Trachea (tissue), 1 donor: ENCODE measurements around the gene TNFSF13B.

- PRO-cap = no peak
Observed at GRCh38 chr13:102900104-102900546, 54.3 kb downstream of the ERCC5 start.

GRCh38 chr13:103350805-103351583 lies 284.8 kb upstream of the SLC10A2 start:
- PRO-cap = no peak

- PRO-cap = no peak
Observed at GRCh38 chr13:103523741-103524258, 457.6 kb upstream of the SLC10A2 start.

DNA sequence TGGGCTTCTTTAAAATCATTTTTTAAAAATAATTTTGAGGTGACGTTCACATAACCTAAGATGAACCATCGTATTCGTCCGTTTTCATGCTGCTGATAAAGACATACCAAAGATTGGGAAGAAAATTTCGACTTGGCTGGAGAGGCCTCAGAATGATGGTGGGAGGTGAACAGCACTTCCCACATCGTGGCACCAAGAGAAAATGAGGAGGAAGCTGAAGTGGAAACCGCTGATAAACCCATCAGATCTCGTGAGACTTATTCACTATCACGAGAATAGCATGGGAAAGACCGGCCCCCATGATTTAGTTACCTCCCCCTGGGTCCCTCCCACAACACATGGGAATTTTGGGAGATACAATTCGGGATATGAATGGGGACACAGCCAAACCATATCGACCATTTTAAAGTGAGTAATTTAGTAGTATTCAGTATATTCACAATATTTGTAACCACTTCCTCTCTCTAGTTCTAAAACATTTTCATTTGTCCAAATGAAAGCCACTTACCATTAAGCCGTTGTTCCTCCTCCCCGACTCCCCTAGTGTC lies 241.1 kb upstream of the DAOA start:
- PRO-cap = no peak

DNA sequence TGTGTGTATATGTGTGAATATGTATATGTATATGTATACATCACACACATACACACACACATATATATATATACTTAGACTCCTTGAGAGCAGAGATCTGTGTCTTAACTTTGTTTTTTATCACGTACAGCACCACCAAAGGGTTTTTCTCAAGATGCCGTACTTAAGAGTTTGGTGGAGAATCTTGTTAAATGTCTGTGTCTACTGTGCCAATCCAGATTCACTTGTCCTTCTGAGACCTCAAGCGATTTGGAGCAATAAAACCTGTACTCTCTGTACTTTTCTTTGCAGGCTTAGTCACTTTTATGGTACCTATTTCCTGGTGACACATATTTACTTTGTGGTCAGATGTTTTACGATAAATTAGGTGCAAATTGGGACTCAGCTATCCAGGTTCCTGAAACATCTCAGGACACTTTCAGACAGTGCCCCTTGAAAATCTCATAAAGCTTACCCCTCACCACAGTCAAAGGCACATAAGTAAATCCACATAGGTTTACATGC lies 438.9 kb downstream of the EFNB2 start:
- PRO-cap = no peak

DNA sequence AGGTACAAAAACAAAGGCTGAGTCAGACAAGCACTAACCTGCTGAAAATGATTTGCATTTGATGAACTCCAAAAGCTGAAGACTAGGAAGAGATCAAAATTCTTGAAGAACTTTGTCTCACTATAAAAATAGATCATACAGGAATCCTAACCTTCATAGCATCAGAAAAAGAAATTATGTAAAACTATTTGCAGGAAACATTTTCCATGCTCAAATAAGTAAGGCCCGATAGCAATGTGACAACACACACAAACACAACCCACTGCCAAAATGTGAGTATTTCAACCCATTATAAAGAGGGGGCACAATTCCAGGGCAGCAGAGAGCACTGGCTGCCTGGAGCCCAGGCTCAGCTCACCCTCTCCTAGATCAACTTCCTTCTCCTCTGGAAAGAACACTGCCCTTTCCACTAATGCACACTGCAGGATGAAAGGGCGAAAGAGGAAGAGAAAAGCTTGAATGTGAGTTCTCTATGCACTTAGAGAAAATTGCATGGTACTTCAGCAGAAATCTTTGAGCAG lies 381.3 kb downstream of the EFNB2 start:
- PRO-cap = no peak

- PRO-cap = no peak
Observed at GRCh38 chr13:106558025-106558838, 9.7 kb downstream of the ARGLU1 start.

GRCh38 chr13:106568195-106568412 lies 167 bp upstream of the ARGLU1 start:
- PRO-cap = bidirectional peak, plus-strand start at chr13:106568278, minus-strand start at chr13:106568164

DNA sequence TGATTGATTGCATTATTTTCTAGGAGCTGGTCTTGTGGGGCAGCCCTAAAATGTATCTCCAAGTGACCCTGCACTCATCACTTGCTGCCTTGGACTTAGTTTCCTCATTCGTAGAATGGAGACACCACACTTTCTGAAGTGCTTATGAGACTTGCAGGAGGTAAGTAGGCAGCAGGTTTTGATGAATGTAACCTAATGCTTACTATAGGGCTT lies 382 bp upstream of the ARGLU1 start:
- PRO-cap = no peak

GRCh38 chr13:106709905-106710881 lies 142.3 kb upstream of the ARGLU1 start:
- PRO-cap = no peak

DNA sequence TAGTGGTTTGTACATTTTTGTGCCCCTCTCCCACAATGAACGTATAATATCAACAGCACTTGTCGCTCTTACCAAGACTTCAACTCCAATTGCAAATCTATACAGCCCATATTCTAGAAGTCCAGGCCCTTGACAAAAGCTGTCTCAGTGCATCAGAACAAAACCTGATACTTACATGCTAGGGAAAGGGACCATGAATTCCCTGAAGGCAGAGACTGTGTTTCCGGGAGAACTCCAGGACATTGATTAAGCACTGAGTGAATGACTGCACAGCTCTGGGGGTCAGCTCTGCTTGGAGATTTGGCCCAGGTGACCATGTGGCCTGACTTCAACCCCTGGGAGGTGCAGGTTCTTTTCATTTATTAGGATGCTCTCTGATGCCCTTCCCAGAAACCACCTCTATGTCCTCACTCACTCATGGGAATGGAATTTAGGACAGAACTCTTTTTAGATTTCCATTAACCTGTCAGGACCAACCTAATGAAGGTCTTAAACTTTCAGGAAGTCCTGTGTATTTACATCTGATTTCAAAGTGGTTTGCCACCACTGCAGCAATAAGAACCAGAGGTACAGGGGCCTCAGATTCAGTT lies 393.2 kb upstream of the ARGLU1 start:
- PRO-cap = no peak

- PRO-cap = no peak
Observed at GRCh38 chr13:107581036-107581329, 286.3 kb downstream of the NALF1 start.

GRCh38 chr13:107926649-107927032 lies 59.3 kb upstream of the NALF1 start:
- PRO-cap = no peak

- PRO-cap = no peak
Observed at GRCh38 chr13:108001001-108001370, 133.7 kb upstream of the NALF1 start.

- PRO-cap = no peak
Observed at GRCh38 chr13:108217297-108217683, 902 bp upstream of the ABHD13 start.

DNA sequence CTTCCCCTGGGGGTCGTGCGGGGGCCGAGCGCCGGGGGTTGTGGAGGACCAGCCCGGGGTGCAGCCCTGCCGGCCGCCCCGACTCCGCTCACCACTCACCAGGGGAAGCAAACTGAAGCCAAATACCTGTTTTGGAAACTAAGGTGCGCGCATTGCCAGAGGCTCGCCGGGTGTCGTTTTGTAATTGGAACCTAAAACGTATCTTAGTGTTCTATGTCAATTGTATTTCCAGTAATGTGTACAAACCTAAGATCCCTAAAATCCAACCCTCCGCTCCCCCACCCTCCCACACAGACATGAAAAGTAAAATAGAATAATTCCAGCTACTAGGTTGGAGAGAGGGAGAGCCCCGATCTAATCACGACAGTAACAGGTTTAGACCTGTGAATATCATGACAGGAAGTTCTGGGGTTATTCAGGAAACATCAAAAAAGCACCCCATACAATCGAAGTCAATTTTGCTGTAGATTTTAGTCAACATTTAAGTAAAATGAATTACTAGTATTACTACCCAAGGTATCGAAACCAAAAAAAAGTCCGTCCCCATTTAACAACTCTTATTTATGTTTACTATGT lies 701 bp downstream of the ABHD13 start:
- PRO-cap = no peak

- PRO-cap = no peak
Observed at GRCh38 chr13:108269381-108270631, at the start of gene TNFSF13B. Gene TNFSF13B, plus strand, starts transcription at chr13:108269718.

DNA sequence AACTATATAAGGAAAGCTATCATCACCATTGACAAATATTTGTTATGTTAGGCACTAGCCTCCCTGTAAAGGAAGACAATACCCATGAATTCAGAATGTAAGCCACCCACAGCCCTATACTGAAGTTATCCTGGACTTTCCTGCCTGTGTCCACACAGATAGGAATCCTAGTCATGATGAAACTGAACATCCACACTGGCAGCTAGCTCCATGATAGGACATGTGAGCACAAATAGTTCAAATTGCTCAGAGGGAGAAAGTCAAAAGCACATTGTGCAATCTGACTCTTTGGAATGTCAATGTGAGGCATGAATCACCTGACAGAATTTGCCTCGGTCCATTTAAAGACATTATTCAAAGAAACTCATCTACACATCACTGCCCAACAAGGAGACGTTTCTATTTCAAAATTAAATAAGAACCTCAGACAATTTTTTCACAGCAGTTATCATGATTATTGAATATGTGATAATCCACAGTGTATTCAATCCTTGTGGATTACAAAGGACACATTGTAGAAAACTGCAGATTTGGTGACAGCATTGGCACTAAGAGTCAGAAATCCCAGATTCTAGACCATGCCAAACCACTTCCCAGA lies 529.3 kb downstream of the IRS2 start:
- PRO-cap = no peak

GRCh38 chr13:109265712-109266267 lies 520.6 kb downstream of the IRS2 start:
- PRO-cap = no peak

GRCh38 chr13:109268627-109269311 lies 517.6 kb downstream of the IRS2 start:
- PRO-cap = no peak